Fibroblast of the aortic adventitia (primary cell): ENCODE results near the genes NAGK, DYSF and C2orf78.

GRCh38 chr2:70224465-70224948 is 23.9 kb downstream of the TIA1 start:
- CAGE, long polyA plus RNA: no peak

DNA sequence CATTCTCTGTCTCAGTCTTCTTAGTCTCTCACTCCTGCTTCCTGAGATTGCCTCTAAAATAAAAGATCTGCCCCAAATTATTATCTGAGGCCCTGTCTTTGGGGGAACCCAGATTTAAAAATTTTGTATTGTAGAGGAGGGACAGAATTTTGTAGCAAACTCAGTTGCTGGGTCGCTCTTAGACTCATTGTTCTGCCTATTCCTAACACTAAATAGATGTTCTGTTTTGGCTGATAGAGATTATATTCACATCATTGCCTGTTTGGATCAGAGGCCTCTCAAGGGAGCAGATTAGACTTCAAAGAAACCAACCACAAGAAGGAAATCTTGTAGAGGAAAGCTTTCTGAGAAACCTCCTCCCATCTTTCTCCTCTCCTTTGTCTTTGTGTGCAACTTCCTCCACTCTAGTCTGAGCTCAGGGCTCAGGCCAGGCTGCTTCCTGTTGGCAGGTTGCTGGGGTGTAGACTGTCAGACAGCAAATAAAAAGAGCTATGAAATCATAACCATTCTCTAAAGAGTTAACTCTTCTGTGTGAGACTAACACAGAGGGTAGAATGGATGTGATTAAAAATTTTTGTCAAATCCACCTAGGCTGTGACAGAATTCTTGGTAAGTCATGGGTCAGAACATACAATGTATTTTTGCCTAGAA is 113.1 kb downstream of the TGFA start:
- CAGE, long polyA plus RNA: no peak

- CAGE, long polyA plus RNA: no peak
These were observed at the start of gene NAGK for GRCh38 chr2:71068066-71068747. Gene NAGK (plus strand): TSS chr2:71068648.

GRCh38 chr2:71138357-71138794 is 7.9 kb downstream of the MPHOSPH10 start:
- CAGE, long polyA plus RNA: no peak

GRCh38 chr2:71465974-71467281 is at the start of gene DYSF:
Gene DYSF (plus strand): TSS chr2:71466699.
- CAGE, long polyA plus RNA: no peak

- CAGE, long polyA plus RNA: no peak
These were observed 1.6 kb downstream of the DYSF start for GRCh38 chr2:71467922-71468585.

DNA sequence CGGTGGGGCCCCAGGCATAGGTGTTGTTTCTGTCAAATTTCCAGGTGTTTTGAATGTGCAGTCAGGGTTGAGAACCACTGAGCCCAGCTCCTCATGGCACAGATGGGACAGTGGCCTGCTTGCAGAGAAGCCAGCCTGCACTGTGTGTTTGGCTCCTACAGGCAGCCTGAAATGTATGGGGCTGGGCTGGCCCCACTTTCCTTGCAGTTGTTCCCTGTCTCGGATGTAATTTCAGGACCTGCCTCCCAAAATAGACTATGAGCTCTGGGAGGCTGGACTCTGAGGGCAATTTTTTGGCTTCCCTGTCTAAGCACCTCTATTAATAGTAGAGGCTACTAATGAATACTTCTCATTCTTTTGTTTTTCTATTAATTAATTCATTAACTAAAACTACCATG is 2.9 kb downstream of the DYSF start:
- CAGE, long polyA plus RNA: no peak

- CAGE, long polyA plus RNA: no peak
These were observed 37.2 kb downstream of the DYSF start for GRCh38 chr2:71503592-71504259.

- CAGE, long polyA plus RNA: no peak
These were observed 148.4 kb downstream of the DYSF start for GRCh38 chr2:71614799-71615368.

- CAGE, long polyA plus RNA: no peak
These were observed 212.5 kb downstream of the CYP26B1 start for GRCh38 chr2:71935150-71935576.

DNA sequence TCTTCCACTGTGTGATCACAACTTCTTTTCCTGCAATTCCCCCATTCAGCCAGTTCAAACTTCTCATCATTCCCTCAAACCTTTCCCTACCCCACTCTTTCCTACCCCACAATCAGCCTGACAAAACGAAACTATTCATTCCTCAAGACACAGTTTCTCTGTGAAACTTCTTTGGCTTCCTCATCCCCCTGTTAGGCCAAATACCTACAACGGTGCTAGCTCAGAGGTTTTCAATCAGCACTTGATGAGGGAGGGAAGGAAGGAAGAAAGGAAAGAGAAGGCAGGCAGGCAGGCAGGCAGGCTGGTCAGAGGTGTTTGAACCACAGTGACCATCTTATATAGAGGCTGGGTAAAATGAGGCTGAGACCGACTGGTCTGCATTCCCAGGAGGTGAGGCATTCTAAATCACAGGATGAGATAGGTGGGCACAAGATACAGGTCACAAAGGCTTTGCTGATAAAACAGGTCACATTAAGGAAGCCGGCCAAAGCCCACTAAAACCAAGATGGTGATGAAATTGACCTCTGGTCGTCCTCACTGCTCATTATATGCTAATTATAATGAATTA is 59.4 kb downstream of the CYP26B1 start:
- CAGE, long polyA plus RNA: no peak

DNA sequence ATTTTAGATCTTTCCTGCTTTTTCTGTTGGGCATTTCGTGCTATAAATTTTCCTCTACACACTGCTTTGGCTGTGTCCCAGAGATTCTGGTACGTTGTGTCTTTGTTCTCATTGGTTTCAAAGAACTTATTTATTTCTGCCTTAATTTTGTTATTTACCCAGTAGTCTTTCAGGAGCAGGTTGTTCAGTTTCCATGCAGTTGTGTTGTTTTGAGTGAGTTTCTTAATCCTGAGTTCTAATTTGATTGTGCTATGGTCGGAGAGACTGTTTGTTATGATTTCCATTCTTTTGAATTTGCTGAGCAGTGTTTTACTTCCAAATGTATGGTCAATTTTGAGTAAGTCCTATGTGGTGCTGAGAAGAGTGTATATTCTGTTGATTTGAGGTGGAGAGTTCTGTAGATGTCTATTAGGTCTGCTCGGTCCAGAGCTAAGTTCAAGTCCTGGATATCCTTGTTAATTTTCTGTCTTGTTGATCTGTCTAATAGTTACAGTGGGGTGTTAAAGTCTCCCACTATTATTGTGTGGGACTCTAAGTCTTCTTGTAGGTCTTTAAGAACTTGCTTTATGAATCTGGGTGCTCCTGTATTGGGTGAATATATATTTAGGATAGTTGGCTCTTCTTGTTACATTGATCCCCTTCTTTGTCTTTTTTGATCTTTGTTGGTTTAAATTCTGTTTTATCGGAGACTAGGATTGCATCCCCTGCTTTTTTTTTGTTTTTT is 287.5 kb upstream of the CYP26B1 start:
- CAGE, long polyA plus RNA: no peak

- CAGE, long polyA plus RNA: no peak
These were observed 132.7 kb downstream of the EXOC6B start for GRCh38 chr2:72693184-72693440.

GRCh38 chr2:73107453-73108049 is 5.2 kb downstream of the RAB11FIP5 start:
- CAGE, long polyA plus RNA: no peak

GRCh38 chr2:73110637-73111334 is 2.0 kb downstream of the RAB11FIP5 start:
- CAGE, long polyA plus RNA: no peak

DNA sequence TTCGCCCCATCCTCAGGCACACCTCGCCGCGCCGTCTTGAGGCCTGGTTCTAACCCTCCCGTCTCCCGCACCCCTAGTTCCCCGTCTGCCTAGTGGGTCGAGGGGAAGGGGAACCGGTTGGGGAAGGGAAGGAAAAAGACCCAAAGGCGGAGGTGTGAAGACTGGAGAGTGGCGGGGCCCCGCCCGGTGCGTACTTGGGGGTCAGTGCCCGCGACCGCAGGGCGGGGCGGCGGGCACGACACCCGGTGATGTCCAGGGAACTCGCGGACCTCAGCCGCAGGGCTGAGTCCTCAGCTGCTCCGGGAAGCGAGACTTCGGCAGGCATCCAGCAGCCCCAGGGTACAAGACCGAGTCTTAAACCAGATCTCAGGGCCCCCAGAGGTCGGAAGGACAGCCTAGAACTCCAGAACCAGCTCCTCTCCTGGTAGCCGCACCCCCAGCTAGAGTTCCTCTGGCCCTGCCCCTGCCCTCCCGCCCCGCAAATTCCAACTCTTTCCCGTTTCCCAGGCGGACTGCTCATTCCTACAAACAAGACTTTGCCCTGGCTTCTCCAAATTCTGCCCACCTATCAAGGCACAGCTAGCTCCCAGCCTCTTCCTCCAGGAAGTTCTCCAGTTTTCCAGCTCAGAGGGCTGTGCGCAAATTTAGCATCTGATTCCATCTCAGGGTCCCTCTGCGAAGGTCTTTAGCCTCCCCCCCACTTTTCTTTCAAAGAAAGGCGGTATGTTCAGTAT is 26.1 kb upstream of the NOTO start:
- CAGE, long polyA plus RNA: no peak

DNA sequence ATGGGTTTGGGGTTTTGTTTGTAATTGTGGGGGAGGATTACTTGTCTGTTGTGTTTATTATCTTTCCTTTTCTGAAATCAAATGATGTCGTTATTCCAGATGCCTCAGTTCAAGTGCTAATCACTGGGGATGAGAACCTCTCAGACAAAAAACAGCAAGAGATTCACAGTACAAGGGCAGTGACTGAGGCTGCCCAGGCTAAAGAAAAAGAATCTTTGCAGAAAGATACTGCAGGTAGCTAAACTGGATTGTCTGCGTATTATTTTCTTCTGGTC is 85.2 kb downstream of the NAT8 start:
- CAGE, long polyA plus RNA: no peak

DNA sequence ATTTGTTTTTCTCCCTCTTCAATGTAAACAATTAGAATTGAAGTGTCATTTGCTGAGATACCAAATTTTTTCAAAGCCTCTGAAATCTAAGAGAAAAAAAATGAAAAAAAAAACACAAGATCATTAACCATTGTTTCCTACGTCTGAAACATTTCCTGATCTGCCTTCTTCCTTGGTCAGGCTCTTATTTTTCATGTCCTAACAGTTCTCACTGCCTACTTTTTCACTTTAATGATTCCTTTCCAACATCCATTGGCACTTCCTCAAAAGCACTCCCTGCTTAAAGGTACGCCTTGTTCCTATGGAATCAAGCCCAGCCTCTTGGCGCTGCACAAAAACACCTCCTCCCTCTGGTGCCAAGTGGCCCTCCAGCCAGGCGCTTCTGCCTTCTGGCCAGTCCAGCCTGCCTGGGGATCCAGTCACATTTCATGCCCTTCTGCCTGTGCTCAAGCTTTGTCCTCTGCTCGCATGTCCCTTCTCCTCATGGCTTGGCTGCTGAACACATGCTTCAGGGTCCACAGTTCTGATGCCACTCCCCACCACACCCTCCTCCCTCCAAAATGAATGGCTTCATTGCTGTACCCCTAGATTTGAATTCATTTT is 6.4 kb downstream of the TPRKB start:
- CAGE, long polyA plus RNA: no peak

- CAGE, long polyA plus RNA: no peak
These were observed at the start of gene C2orf78 for GRCh38 chr2:73783968-73784483. Gene C2orf78 (plus strand): TSS chr2:73784183.

DNA sequence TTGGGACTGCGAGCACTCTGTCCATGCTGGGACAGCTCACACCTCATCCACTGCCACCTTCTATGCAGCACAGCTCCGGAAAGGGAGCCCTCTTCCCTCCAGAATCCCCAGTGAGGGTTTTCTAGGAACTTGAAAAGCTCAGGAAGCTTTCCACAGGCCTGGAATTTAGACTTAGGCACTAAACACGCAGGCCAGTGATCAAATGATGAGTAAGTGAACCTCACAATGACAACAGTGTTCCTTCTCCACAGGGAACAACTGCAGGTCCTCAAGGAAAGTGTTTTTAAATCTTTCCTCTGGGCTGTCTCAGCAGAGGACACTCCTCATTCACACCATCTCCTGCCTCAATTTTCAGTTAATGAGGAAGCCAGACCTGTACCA is 2.1 kb upstream of the ACTG2 start:
- CAGE, long polyA plus RNA: no peak